Right atrium auricular region (tissue), 2 donors: ENCODE data around the genes SIN3A and SNUPN.

DNA sequence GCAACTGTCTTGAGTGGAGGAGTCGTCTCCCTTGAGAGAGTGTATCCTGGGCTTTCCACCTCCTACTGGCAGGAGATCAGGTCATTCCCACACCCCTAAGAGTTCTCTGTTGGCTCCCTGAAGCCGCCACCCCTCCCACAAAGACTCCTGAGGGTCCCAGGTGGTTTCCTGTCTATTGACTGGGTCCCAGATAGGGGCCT is 1.7 kb downstream of the C15orf39 start:
- PRO-cap = no peak
- RAMPAGE, long total RNA, 2 experiments = no peak in any of the 2 experiments

GRCh38 chr15:75349327-75350562 is 2.9 kb downstream of the NEIL1 start:
- PRO-cap = no peak
- RAMPAGE, long total RNA, 2 experiments = no peak in any of the 2 experiments

GRCh38 chr15:75353994-75354834 is 7.4 kb downstream of the NEIL1 start:
- PRO-cap = no peak
- RAMPAGE, long total RNA, 2 experiments = no peak in any of the 2 experiments

DNA sequence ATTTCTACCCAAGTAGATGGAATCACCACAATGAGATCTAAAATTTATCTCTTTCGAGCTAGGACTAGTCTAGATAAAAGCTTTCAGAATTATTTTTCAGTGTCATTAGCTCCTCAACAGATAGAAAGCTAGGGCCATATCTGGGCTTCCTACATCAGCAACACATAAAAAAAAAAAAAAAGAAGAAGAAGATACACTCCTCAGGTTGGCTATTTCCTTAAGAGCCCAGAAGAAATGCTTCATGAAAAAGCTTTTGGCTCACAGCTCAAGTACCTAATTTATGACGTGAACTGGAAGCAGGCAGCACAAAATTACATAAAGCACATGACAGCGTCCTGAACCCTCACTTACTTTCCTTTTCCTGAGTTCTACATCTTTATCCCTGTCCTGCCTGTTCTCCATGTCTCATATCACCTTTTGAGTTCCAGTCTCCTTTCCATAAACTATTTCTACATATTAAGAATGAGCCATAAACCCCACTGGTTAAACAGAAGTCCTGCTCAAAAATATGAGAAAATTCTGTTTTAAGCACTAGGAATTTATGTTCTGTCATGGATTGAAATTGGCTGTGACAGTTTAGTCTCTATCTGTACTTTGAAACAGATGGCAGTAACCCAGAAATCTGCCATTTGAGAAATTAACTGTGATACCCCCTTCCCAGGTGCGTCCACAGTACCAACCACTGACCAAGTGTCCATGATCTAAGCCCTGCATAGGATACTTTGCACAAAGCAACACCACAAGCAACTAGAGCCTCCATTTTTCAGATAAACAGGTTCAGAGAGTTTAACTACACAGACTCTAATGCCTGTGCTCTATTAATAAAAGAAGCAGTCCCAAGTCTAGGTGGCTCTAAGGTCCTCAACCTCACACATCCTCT is 23.2 kb upstream of the MAN2C1 start:
- PRO-cap = no peak
- RAMPAGE, long total RNA, 2 experiments = no peak in any of the 2 experiments

DNA sequence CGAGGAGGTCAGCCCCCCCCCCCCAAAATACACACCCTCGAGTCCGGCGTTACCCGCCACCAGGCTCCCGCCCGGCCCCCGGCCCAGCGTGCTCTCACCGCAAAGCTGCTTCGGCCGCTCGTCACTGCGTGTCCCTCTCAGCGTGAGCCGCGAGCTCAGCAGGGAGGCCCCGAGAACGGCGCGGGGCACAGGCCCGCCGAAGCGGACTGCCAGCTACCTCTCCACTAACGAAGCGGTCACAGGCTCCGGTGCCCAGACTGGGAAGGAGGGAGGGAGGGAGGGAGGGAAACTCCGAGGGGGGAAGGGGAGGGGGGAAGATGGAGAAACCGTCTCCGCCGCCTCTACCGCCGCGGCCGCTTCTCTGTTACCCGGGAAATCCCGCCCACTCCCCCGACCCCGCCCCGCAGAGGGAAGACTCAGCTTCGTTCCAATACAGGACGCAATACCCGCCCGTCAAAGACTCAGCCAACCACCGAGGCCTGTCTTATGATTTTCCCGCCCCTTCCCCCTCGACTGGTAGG is at the start of gene SIN3A:
SIN3A (minus strand) TSS at position 366 of the 521 bp plus-strand sequence.
- PRO-cap = unidirectional peak, minus-strand start at position 226 of the sequence; bidirectional peak, plus-strand start outside the sequence, minus-strand start at position 366 of the sequence
- RAMPAGE, long total RNA, 2 experiments = start-site peak on the minus strand in 2 of 2 experiments, centred at positions 256 to 260 of the sequence, 20 to 26 reads per replicate

GRCh38 chr15:75625206-75626199 is at the start of gene SNUPN:
SNUPN (minus strand) TSS chr15:75625725.
- PRO-cap = bidirectional peak, plus-strand start at chr15:75625274, minus-strand start at chr15:75625159; bidirectional peak, plus-strand start at chr15:75625821, minus-strand start at chr15:75625708
- RAMPAGE, long total RNA, 2 experiments = start-site peak on the minus strand in 2 of 2 experiments, at chr15:75625636-75625796 at its widest, 114 to 761 reads per replicate

- PRO-cap = no peak
- RAMPAGE, long total RNA, 2 experiments = no peak in any of the 2 experiments
Measured at GRCh38 chr15:75626200-75626670, 710 bp upstream of the SNUPN start.

DNA sequence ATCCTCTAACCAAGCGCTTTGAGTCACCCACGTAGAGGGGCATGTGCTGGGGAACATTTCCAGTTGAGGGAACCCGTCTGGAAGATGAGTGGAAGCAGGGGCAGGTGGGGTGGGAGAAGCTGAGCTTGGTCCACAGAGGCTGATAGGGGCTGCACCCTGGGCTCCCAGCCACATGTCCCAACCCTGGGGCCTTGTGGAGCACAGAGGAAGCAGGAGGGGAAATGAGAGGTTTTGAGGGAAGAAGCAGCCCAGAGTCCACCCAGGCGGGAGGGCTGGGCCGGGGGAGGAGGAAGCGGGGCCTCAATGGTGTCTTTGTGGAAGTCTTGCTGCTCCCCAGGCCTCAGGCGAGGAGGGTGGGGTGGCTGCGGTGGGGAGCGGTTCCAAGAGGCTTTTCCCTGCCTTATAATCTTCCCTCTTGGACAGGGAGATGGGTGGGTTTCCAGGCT is 13.2 kb downstream of the CSPG4 start:
- PRO-cap = no peak
- RAMPAGE, long total RNA, 2 experiments = no peak in any of the 2 experiments

DNA sequence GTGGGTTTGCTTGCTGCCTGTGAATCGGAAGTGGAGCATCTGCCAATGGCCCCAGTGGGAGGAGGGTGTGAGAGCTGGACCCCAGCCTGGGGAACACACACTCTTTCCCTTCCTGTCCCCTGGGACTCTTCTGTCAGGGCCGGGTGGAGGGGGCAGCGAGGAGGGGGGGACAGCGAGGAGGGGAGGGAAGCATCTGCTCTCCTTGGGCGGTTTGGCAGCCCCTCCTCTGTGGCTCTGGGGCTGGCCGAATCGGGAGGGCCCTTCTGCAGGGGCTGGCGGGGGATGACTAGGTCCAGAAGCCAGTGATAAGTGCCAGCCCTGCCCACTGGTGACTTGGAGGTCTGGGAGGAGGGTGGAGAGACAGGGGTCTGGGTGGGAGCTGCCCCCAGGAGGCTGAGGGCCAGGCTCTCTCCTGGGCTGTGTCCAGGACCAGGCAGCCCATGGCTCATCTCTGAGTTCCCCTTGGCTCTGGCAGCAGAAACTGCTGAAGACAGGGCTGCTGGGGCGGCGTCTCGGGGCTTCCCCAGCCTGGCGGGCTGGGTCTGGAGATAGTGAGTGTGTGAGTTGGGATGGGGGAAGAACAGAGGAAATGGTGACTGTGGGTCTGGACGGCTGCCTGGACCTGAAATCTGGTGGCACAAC is 12.3 kb downstream of the CSPG4 start:
- PRO-cap = bidirectional peak, plus-strand start at position 325 of the sequence, minus-strand start outside the sequence
- RAMPAGE, long total RNA, 2 experiments = no peak in any of the 2 experiments

DNA sequence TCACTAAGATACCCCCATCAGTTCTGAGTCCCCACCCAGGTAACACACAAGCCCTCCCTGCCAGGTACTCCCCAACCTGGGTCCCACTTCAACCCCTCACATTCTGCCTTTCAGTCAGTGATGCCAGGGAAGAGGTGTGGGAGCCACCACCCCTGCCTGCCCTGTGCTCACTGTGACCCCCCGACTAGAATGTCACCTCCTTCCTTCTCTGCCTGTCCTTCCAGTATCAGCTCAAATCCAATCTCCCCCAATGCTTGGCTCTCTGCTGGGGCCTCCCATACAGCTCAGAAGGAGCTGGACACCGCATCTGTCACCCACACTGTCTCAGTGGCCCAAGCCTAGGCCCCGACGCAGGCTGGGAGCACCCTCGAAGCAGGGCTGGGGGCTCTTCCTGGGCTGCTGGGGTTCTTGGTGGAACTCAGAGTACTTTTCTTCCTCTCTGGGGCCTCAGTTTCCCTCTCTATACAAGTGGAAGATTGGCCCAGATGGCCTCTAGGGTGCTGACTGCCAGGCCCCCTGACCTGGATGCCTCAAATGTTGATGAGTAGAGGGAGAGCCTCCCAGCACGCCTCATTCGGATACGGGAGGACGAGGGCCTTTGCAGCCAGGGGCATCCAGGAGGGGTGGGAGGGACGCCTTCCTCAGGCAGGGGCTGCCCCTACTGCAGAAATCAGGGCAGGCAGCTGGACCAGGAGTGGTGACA is 2.4 kb downstream of the CSPG4 start:
- PRO-cap = unidirectional peak, minus-strand start at position 514 of the sequence
- RAMPAGE, long total RNA, 2 experiments = no peak in any of the 2 experiments

GRCh38 chr15:75758239-75758930 is 34.5 kb downstream of the ODF3L1 start:
- PRO-cap = bidirectional peak, plus-strand start at chr15:75758557, minus-strand start at chr15:75758479
- RAMPAGE, long total RNA, 2 experiments = no peak in any of the 2 experiments

- PRO-cap = no peak
- RAMPAGE, long total RNA, 2 experiments = no peak in any of the 2 experiments
Measured at GRCh38 chr15:75775259-75775813, 51.5 kb downstream of the ODF3L1 start.

GRCh38 chr15:76279840-76280579 is 31.3 kb downstream of the ETFA start:
- PRO-cap = no peak
- RAMPAGE, long total RNA, 2 experiments = no peak in any of the 2 experiments

- PRO-cap = no peak
- RAMPAGE, long total RNA, 2 experiments = start-site peak on the minus strand in 1 of 2 experiments, at chr15:76765594-76765601 at its widest, 30 reads per replicate
Measured at GRCh38 chr15:76765315-76765991, 139.7 kb downstream of the SCAPER start.

DNA sequence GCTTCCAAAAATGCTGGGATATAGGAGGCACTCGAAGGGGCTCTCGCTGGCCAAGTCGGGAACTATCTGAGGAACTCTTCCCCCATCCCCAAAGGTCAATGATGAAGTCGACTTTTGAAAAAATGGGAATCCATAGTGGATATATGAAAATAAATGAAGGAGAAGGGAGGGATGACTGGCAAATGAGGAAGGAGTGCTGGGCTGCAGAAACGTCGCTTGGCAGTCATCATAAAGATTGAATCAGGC is 28.5 kb downstream of the TSPAN3 start:
- PRO-cap = no peak
- RAMPAGE, long total RNA, 2 experiments = no peak in any of the 2 experiments

DNA sequence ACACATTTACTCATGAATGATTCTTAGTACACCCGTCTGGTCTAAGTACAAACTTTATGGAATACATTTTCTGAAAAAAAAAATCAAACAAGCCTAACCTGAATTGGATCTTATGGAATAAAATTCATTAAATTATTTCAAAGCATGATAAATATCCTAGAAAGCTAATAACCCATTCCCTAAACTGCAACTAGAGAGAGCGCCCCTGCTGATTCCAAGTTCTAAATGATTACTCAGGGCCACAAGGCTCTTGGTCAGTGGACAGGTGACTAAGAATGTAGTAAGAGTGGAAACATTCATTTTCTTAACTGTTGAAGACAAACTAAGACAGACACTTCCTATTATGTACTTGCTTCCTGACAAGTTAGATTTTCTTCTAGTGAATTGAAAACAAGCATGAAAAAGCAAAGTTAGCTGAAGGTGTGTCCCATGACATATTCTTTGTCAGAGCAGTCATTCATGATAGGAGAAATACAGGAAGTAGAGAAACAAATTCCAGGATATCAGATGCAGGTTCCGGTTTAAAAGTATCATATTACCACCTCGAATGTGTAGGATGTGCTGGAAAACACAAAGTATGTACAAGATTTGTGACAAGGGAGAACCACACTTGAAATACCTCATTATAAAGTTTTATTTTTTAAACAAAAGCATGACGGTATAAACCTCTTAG is 6.4 kb downstream of the TSPAN3 start:
- PRO-cap = no peak
- RAMPAGE, long total RNA, 2 experiments = no peak in any of the 2 experiments

DNA sequence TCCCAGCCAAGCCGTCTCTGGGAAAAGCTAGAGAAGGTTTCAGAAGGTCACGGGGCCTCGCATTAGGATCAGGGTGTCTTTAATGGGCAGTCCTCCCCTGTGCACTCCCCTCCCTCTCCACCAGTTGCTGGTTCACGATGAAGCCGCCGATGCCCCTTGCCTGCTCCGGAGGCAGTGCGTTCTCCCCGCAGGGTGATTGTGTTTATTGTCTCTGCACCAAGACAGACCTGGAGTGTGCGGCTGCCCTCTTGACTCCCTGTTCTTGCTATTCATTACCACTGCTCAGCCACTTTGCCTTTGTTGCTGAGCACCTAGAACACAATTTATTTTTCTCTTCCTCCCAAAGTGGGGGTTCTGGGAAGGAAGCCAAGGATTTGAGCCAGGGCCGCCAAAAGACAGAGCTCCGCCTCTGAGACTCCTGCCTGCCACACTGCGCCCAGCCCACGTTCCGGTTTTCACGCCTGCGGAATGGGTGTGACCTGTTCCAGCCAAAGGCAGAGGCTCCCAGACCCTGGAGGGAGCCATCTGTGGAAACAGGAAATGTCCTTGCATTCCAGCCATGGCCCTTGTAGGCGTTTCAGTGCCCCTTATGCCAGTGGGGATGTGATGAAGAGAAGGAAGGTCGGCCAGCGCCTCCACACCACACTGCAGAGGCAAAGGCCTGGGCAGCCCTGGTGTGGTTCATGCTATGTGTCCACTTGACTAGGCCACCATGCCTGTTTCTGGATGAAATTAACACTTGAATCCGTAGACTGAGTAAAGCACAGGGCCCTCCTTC is 85.7 kb downstream of the HMG20A start:
- PRO-cap = bidirectional peak, plus-strand start at position 595 of the sequence, minus-strand start at position 264 of the sequence
- RAMPAGE, long total RNA, 2 experiments = no peak in any of the 2 experiments

GRCh38 chr15:77632239-77632576 is 504 bp downstream of the LINGO1 start:
- PRO-cap = bidirectional peak, plus-strand start at chr15:77632443, minus-strand start at chr15:77632387
- RAMPAGE, long total RNA, 2 experiments = no peak in any of the 2 experiments

DNA sequence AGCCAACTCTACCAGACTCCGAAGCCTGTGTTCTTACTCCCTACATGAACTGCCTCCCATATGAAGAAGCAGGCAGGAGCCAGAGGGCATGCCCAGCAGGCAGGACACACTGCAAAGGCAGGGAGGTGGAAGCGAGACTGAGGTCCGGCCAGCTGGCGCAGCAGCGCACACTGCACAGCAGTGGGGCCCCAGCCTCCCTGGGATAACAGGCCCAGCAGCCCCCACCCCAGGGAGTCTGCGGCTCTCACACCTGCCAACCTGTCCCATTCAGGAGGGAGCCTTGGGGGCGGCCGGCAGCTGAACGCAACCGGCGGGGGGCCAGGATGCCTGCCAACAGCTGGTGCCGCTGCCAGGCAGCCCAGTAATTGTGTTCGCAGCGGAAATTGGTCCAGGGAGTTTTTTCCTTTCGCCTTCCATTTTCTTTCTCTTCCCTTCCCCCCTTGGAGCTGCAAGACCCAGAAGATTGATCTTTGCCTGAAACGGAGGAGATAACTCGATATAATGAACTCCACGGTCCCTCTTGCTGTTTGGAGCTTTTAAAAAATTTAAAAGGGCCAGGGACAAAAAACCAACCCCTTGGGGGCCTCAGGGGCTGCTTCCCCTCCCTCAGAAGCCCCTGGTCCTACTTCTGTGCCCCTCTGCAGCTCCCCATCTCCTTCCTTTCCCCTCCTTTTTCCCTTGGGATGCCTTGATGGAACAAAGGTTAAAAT is 106.3 kb upstream of the LINGO1 start:
- PRO-cap = no peak
- RAMPAGE, long total RNA, 2 experiments = no peak in any of the 2 experiments

DNA sequence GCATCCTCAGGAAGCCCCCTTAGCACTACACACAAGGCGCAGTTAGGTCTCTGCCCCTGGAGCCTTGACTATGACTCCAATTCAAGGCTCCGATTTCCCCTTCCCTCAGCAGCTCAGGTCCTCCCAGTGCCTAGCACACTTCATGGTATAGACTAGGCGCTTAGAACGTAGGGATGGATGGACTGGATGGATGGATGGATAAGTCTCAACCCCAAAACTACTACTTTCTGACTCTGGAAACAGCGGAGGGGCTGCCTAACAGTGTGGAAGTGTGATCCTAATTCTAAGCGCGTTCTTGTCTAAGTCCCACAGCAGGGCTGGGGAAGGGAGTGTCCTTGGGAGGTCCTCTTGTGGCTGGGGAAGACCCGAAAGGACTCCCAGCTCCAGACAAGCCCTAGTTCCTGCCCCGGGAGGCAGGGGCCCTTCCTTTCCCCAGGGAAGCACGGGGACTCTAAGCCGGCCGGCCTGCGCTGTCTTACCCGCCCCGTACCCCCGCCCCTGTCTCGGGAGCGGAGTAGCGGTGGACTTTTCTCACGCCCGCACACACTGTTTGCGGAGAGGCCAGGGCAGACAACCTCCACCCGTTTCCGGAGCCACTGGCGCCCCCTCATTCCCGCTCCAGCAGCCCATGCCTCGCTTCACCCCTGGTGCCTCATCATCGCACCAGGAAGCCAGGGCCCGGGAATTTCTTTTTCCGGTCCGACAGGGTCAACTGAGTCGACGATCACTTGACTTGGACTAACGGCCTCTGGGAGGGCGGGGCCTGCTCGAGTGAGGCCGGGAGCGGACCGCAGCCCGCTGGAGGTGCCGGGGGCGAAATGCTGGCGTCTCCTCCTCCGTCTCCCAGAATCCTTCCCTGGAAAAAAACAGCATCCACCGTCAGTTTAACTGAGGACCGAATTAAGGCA is 133.4 kb downstream of the TBC1D2B start:
- PRO-cap = bidirectional peak, plus-strand start at position 791 of the sequence, minus-strand start at position 740 of the sequence
- RAMPAGE, long total RNA, 2 experiments = no peak in any of the 2 experiments